Vagina (tissue), 1 donor: ENCODE measurements around the gene NUP50.

- PRO-cap: no peak
- RAMPAGE, long total RNA: no peak
Measured at GRCh38 chr22:43278256-43278540, 65.0 kb downstream of the SCUBE1 start.

DNA sequence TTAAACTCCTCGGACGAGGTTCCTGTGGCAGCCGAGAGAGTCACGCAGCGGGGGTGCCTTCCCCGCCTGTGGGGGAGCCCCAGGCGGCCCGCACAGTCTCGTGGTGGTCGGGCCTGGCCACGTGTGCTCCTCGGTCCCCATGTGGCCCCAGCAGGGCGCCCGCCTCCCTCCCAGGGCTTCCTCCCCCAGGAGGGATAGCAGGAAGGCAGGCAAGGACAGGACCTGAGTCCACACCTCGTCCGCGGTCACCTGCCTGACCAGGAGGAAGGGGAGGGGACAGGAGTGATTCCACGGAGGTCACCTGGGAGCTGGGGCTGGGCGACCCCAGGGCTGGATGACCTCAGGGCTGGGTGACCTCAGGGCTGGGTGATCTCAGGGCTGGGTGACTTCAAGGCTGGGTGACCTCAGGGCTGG lies 12.1 kb upstream of the MPPED1 start:
- PRO-cap: no peak
- RAMPAGE, long total RNA: no peak

DNA sequence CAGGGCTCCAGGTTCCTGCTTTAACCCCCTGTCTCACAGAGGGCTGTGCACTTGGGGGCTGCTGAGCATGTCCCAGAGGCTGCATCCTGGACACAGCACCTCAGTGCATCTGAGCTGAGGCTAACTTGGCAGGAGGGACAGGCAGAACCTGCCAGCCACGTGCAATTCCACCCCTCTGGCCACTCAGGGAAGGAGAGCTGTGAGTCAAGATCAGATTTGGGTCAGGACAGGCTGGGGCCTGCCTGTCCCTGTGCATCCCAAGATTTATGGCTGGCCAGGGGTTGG lies 2.4 kb downstream of the PNPLA3 start:
- PRO-cap: no peak
- RAMPAGE, long total RNA: no peak

DNA sequence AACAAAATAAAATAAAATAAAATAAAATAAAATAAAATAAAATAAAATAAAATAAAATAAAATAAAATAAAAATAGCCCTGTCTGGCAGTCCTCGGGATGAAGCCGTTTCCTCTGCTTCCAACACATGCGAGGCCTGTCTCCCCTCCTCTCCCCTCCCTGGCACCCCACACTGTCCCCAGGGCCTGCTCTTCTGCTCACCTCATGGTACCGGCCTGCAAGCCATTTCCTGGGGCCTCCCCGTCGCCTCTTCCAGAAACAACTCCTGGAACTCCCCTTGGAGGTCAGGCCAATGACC lies 619 bp upstream of the PARVB start:
- PRO-cap: no peak
- RAMPAGE, long total RNA: no peak

DNA sequence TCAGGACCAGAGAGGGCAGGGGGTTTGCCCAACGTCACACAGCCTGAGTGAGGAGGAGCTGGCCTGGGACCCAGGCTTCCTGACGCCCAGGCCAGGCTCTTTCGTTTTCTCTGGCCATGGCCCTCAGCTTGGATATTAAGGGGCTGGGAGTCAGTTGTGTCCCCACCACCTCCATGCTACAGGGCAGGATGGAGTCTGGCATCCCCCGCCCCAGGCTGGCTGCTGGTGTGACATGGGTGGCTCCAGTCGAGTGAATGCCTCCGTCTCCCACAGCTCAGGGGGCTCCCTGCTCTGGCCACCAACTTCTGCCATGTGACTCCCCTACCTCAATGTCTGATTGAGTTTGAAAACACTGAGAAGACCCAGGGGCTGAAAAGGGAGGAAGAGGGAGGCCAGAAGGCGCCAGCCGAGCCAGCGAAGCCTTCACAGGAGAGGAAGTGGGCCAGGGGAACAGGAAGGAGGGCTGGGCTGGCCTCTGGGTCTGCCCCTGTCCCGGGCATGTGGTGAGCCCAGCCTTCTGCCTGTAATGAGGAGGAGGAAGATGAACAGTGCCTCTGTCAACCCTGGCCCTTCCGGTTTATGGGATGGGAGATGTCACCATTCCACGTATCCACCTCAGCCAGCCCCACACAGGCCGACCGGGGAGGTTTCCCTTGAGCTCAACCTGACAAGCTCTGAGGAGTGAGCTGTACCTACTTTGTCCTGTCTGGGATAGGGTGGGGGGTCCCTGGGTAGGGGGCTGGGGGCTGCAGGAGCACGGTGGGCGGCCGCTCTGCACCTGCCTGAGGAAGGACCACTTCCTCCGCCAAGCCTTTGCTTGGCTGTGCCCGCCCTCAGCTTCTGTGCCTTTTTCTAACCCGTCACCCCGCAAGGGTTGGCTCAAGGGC lies 1.8 kb downstream of the PARVG start:
- PRO-cap: unidirectional peak, minus-strand start at position 427 of the sequence; unidirectional peak, minus-strand start at position 528 of the sequence
- RAMPAGE, long total RNA: no peak

DNA sequence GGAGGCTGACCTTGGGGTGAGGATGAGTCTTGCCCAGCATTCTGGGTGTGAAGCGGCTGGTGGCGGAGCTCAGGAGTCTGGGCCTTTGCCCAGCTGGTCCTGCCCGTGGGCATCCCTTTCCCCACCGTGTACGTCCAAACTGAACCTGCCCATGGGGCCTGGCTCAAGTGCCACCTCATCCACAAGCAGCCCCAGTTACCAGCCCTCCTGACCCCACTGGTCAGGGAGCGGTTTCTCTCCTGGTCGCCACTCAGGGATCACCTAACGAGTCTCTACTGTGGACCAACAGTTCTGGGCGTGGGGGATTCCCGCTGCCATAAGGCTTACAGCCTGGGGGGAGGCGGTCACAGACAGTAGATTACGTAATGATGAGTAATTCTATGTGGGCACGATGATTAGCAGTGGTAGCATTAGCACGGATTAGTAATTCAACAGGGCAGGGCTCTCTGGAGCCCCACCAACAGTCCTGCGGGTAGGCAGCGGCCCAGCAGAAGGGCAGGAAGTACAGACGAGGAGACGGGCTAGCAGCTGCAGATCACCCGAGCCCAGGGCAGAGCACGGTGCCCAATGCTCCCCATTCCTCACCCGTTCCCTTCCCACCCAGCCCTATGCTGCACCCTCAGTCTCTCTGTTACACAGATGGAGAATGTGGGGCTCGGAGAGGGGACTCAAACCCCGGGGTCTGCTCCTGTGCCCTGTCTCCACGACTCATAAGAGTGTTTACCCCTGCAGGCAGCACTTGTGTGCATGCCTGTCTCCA lies 3.7 kb downstream of the SHISAL1 start:
- PRO-cap: bidirectional peak, plus-strand start at position 498 of the sequence, minus-strand start at position 293 of the sequence
- RAMPAGE, long total RNA: no peak

GRCh38 chr22:44330548-44331779 lies 18.2 kb upstream of the SHISAL1 start:
- PRO-cap: no peak
- RAMPAGE, long total RNA: no peak

DNA sequence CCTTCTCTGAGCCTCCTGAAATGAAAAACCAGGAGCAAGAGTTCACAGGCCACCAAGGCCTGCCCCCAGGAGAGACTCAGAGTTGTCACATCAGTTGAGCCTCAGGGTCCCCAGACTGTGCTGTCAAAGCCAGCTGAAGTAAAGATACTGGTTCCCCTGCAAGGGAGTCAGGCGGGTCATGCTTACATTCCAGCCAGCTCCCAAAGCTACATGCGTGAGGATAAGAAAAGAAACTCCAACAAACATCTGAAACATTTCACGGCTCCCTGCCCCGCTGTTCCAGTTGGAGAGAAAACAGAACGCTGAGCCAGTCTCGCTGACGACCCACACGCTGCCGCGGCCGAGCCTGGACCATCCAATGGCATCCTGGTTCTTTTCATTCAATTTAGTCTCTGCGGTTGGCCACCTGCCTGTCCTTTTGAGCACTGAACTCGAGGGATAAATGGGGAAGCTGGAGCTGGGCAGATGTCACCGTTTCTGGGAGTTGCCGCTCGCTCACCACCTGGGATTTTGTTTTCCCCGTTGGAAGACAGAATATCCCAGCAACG lies 45.1 kb upstream of the SHISAL1 start:
- PRO-cap: unidirectional peak, plus-strand start at position 282 of the sequence
- RAMPAGE, long total RNA: no peak

DNA sequence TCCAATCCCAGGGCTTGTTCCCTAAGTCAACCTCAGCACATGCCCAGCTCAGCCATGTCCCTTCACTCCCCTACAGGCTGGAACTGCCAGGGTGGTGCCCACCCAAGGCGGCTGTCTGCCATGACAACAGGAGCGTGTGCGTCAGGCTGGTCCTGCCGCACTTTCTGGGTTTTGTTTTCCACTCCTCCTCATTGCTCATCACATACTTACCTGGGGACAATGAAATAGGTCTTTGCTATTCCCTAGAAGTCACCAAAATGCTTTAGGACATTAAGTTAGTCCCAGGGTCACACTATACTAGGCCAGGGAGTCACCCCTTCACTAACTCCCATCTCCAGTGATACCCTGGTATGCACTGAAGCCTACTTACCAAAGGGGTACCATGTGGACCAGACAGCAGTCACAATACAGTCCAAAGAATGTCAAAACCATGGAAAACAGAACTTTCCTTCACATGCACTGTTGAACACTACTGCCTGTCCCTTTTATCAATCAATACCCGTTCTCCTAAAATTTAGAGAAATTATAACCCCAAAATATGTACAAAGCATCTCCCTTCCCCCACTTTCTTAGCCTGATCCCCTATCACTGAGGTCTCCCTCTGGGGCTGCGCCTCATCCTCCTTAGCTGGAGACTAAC lies 4.2 kb downstream of the RTL6 start:
- PRO-cap: no peak
- RAMPAGE, long total RNA: no peak

DNA sequence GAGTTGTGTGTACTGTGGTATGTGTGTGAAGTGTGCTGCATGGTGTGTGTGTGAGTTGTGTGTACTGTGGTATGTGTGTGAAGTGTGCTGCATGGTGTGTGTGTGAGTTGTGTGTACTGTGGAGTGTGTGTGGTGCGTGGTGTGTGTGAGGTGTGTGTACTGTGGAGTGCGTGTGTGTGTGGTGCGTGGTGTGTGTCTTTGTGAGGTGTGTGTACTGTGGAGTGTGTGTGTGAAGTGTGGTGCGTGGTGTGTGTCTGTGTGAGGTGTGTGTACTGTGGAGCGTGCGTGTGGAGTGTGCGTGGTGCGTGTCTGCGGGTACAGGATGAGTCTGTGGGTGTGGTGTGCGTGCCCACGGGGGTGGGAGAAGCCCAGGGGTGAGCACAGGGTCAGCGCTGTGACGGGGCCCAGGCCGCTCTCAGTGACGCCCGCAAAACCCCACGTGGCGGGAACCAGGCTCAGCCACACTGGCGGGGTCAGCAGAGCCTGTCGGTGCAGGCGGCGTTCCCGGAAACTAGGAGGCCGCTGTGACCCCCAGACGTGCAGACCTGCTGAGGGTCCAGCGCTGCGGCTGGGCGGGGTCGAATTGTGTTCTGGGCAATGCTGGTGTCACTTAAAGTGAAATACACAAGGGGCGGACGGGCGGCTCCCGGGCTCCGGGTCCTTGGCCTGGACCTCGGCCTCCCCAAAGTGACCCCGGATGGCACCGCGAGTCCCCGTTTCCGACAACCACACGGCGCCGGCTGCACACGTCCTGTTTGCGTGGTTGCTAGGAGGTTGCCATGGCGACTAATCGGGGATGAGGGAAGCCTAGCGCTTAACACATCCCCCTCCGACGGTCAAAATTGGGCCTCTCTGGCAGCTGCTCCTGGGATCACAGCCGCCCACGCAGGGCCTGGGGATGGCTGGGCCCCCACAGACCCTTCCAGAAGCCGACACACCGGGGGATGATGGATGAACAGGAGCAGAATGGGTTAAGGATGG lies 81.9 kb upstream of the PRR5 start:
- PRO-cap: no peak
- RAMPAGE, long total RNA: no peak

DNA sequence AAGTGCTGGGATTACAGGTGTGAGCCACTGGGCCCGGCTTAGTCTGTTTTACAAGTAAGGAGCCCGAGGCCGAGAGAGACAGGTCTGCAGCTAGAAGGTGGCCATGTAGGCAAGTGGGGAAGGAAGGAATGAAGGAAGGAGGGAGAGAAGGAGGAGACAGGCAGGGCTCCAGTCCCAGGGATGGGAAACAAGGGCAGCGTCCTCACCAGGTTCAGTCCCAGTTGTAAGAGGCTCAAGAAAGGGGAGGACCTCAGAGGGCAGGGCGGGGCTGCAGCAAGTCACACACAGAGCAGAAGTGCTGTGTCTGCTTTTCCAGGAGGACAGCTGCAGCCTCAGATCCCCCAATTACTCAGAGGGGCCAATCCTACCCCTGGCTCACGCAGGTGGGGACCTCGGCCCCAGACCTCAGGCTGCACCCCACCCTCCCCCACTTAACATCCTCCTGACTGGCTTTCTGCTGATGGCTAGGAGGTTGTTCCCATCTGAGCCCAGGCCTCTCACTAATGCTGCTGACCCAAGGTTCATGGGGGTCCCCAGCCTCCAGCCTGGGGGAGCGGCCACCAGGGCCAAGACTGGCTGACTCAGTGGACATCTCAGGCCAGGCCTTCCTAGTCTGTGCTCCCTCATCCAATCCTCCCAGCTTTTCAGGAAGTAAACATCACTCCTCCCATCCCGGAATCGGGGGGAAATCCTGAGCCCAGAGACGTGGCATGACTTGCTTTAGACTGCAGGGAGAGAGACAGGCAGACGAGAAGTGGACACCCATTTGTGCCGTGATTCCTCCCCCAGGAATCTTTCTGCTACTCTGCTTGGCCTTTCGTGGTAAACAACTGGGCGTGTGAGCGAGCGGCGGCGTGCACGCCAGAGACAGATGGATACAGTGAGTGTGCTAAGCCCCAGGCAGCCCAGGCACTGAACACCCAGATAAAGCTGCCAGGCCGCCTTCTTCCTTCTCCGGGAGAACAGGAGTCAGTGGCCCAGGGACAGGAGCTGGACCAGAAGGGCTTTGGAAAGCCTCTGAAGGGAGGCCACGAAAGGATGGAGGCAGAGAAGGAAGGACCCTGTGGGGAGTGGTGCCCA lies 53.4 kb upstream of the PRR5 start:
- PRO-cap: bidirectional peak, plus-strand start at position 723 of the sequence, minus-strand start at position 645 of the sequence
- RAMPAGE, long total RNA: no peak

DNA sequence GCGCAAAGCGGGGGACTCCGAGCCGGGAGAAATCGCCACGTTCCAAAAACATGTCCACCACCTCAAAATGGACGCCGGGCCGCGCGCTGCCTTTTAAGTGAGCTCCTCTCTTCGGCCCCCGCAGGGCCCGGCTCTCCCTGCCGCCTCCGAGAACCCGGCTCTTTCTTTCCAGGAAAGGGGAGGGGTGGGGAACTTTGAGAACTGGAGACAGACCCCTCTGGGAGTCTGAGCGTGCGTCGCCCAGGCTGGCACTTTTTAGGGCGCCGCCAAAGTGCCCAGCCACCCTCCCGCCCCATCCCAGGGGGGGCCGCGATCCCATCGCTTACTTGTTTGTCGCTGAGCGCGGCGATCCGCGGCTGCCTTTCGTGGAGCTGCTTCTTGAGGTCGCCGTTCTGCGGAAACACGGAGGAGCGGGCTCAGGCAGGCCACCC lies 1.6 kb downstream of the PHF21B start:
- PRO-cap: no peak
- RAMPAGE, long total RNA: no peak

DNA sequence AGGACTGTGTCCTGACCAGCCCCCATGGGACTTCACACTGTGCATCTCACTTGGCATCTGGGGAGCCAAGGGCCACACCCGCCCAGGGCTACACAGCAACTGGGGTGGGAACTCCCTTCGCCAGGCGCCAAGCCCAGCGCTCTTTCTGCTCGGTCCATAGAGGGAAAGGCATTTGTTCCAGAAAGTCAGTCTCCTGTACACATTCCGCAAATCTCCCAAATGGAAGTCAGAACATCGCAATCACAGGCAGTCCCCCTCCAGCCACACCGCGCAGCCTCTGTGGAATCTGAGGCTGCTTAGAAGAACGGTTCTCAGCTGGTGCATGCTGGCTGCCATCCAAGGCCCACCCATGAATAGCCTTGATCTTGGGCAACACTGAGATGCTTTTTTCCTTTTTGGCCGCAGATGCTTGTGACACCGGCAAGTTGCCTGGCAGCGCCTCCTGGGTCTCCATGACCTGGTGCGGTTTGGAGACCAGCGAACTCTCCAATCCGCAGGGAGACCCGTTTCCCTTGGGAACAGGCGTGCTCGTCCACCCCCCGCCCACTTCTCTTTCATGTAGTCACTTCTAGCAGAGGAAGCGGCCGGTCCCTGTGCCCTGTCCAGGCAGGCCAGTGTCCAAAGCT lies 26.3 kb upstream of the PHF21B start:
- PRO-cap: bidirectional peak, plus-strand start at position 565 of the sequence, minus-strand start at position 288 of the sequence
- RAMPAGE, long total RNA: no peak

GRCh38 chr22:45163463-45164479 lies at the start of gene NUP50:
Gene NUP50, plus strand, starts transcription at chr22:45163925.
- PRO-cap: bidirectional peak, plus-strand start at chr22:45163919, minus-strand start at chr22:45163714
- RAMPAGE, long total RNA: start-site peak on the minus strand at chr22:45163730-45163815, 135 reads; start-site peak on the plus strand at chr22:45163985-45164010, 294 reads; start-site peak on the plus strand at chr22:45164140-45164195, 60 reads

DNA sequence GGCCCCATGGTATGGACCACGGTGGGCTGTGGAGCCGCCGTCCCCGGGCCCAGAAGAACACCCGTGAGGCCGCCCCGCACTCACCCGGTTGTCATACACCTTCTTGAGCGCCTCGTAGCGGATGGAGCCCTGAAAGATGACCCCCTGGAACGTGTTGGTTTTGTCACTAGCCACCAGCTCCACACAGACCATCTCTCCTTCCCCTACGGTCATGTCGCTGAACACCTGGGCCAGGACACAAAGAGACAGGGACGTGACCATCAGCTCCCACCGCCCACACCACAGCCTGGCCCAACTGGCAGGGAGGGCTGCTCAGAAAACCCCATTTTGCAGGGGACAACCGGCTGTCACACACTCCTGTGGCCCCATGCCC lies 36.9 kb downstream of the KIAA0930 start:
- PRO-cap: no peak
- RAMPAGE, long total RNA: start-site peak on the minus strand centred at position 148 of the sequence, 7 bp wide, 28 reads

DNA sequence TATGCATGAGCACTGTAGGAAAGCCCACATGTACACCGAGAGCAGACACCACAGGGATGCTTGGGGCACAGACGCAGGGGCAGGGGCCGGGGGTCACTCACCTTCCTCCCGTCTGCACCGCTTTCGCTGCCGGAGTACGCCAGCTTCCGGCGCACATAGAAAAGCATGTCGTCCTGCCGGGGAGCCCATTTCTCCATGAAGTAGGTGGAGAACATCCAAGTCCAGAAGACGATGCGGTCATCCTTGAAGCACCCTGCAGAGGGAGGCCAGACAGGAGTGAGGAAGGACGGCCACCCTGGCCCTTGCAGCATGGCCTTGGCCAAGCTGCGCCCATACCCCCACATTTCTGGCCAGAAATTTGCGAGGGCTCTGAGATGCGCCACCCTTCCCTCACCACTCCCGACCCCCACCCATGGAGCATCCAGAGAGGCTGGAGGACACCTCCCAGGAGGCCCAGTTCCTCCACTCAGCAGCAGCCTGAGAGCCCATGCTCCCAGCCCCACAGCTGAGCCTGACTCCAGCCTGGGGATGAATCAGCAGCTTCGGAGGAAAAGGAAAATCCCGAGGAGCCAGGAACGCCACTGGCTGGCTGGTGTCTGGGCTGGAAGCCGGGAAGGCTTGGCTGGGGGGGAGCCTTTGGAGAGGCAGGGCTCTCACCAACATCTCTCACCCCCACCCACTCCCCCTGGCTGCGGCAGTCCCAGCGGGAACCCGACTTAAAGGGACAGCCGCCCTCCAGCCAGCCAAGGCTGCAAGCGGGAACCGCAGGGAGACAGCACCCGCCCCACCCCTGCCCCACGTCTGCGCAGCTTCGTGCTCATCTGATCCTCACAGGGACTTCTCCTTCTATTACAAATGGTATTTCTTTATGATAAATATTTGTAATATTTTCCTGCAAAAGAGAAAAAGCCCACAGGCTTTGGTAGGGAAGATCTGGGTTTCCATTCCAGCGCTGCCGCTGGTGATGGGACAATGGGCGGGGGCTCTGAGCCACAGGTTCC lies 28.5 kb downstream of the KIAA0930 start:
- PRO-cap: unidirectional peak, plus-strand start at position 258 of the sequence; bidirectional peak, plus-strand start at position 581 of the sequence, minus-strand start at position 530 of the sequence; bidirectional peak, plus-strand start at position 746 of the sequence, minus-strand start at position 691 of the sequence
- RAMPAGE, long total RNA: start-site peak on the minus strand centred at position 197 of the sequence, 5 bp wide, 19 reads; start-site peak on the minus strand centred at position 543 of the sequence, 48 bp wide, 76 reads

DNA sequence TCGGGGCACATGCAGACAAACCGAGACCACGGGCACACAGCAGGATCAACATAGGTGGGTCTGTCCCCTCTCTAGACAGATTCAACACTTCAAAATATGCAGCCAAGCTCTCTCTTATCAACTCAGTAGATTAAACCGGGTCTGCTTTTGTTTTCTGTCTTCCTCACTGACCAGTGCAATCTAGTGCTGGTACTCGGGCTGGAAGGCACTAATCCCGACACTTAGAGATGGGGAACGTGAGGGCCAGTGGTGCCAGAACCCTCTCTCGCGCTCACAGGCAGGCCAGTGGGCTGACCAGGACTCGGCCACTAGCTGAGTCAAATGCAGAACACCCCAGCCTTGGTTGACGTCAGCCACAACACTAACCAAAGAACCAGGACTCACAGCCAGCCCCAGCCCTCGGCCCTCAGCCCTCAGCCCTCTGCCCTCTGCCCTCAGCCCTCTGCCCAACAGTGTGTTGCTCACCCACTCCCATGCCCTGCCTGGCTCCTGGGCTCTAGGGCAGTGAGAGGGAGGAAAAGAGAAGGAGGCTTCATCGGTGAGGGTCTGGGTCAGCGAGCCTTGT lies 27.8 kb downstream of the KIAA0930 start:
- PRO-cap: no peak
- RAMPAGE, long total RNA: no peak

- PRO-cap: no peak
- RAMPAGE, long total RNA: no peak
Measured at GRCh38 chr22:45213421-45213674, 27.3 kb downstream of the KIAA0930 start.

- PRO-cap: unidirectional peak, minus-strand start at chr22:45317800
- RAMPAGE, long total RNA: no peak
Measured at GRCh38 chr22:45317559-45318178, 7.9 kb downstream of the FAM118A start.

- PRO-cap: no peak
- RAMPAGE, long total RNA: no peak
Measured at GRCh38 chr22:45341505-45341950, 31.8 kb downstream of the FAM118A start.